Heart left ventricle (tissue), 7 donors: ENCODE measurements around the gene FURIN.

GRCh38 chr15:90425723-90425950 is 37.6 kb downstream of the IQGAP1 start:
- PRO-cap, 6 experiments, result no peak in any of the 6 experiments
- RAMPAGE, long total RNA, 2 experiments, result no peak in any of the 2 experiments
- RRBS, result no CpG with 5 or more reads among the region's 1 CpG

GRCh38 chr15:90484066-90484437 is 45.7 kb upstream of the CRTC3 start:
- PRO-cap, 6 experiments, result no peak in any of the 6 experiments
- RAMPAGE, long total RNA, 2 experiments, result no peak in any of the 2 experiments
- RRBS, result no CpG with 5 or more reads among the region's 1 CpG

- PRO-cap, 6 experiments, result peak in 2 of 6 experiments; most common plus-strand start chr15:90529670 (in 2)
- RAMPAGE, long total RNA, 2 experiments, result no peak in any of the 2 experiments
- RRBS, result 10% methylated on average over 9 of the region's 27 CpGs
These were observed 420 bp upstream of the CRTC3 start for GRCh38 chr15:90529271-90529734.

GRCh38 chr15:90564023-90564700 is 34.4 kb downstream of the CRTC3 start:
- PRO-cap, 6 experiments, result no peak in any of the 6 experiments
- RAMPAGE, long total RNA, 2 experiments, result no peak in any of the 2 experiments
- RRBS, result no CpG with 5 or more reads among the region's 5 CpGs

GRCh38 chr15:90568519-90568904 is 38.8 kb downstream of the CRTC3 start:
- PRO-cap, 6 experiments, result no peak in any of the 6 experiments
- RAMPAGE, long total RNA, 2 experiments, result no peak in any of the 2 experiments
- RRBS, result no CpG with 5 or more reads among the region's 3 CpGs

DNA sequence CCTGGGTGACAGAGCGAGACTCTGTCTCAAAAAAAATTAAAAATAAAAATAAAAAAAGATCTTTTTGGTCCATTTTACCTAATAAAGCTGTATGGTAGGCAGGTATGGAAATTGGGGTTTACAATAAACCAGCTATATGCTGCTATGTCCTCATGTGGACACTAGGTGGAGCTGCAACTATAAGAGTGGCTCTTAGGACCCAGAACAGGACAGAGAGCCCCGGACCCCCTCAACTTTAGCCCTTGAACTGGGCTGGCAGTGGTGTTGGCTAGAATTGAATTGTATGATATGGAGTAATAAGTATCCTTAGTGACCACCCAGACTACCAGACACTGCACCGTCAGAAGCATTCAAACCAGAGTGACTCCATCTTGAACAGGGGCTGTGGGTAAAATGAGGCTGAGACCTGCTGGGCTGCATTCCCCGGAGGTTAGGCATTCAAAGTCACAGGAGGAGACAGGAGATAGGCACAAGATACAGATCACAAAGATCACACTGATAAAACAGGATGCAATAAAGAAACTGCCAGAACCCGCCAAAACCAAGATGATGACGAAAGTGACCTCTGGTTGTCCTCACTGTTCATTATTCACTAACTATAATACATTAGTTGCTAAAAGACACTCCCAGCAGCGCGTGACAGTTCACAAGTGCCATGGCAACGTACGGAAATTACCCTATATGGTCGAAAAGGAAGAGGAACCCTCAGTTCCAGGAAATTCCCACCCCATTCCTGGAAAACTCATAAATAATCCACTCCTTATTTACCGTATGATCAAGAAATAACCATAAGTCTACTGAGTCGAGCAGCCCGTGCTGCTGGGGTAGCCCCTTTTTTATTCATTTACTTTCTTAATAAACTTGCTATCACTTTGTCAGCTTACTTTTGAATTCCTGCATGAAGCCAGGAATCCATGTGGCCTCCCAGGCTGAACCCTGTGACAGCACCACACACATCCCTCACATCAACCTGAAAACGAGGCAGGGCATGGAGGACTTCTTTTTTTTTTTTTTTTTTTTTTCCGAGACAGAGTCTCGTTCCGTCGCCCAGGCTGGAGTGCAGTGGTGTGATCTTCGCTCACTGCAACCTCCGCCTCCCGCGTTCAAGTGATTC is 68.7 kb upstream of the BLM start:
- PRO-cap, 6 experiments, result peak in 6 of 6 experiments; most common plus-strand start position 789 of the sequence (in 5); most common minus-strand start position 446 of the sequence (in 1)
- RAMPAGE, long total RNA, 2 experiments, result no peak in any of the 2 experiments
- RRBS, result no CpG with 5 or more reads among the region's 23 CpGs

GRCh38 chr15:90757391-90757794 is 40.2 kb downstream of the BLM start:
- PRO-cap, 6 experiments, result no peak in any of the 6 experiments
- RAMPAGE, long total RNA, 2 experiments, result no peak in any of the 2 experiments
- RRBS, result no CpG with 5 or more reads among the region's 2 CpGs

DNA sequence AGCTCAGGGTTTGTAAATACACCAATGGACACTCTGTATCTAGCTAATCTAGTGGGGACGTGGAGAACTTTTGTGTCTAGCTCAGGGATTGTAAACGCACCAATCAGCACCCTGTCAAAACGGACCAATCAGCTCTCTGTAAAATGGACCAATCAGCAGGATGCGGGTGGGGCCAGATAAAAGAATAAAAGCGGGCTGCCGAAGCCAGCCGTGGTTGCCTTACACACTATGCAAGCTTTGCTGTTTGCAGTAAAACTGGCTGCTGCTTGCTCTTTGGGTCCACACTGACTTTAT is 42.2 kb upstream of the FURIN start:
- PRO-cap, 6 experiments, result no peak in any of the 6 experiments
- RAMPAGE, long total RNA, 2 experiments, result no peak in any of the 2 experiments
- RRBS, result no CpG with 5 or more reads among the region's 7 CpGs

DNA sequence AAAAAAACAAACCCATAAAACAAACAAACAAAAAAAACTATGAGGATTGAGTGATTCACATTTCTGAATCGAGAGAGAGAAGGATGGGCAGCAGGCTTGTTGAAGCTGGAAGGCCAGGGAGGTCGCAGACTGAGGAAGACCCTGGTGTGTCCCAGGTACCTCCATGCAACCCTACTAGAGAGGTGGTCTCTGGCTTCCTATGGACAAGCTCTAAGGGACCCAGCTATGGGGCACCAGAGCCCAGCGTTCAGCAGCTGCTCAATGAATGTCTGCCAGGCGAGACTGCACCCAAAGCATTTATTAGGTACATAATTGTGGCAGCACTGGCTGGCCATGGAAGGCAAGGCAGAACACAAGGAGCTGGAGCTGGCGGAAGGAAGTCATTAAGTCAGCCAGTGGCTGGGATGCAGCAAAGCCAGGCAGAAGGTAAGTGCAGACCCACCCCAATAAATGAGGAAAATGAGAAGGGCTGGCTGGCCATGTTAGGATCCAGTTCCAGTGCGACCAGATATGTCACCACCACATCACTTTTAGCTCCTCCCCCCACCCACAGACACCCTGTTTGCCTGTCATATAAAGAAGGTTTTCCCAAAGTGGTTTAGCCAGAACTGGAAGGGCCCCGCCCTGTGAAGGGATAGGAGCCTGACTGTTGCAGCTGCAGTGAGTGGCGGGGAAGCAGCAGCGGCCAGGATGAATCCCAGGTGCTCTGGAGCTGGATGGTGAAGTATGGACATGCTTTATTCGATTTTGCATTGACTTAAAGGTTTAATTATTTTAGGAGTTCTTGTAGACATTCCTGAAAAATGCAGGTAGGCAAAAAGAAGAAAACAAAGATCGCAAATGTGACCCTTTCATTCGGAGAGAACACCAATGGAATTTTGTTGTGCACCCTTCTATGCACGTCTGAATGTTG is at the start of gene FURIN:
Gene FURIN (plus strand): TSS at position 601 of the 913 bp plus-strand sequence.
- PRO-cap, 6 experiments, result peak in 6 of 6 experiments; most common plus-strand start position 601 of the sequence (in 4); most common minus-strand start position 451 of the sequence (in 1)
- RAMPAGE, long total RNA, 2 experiments, result no peak in any of the 2 experiments
- RRBS, result no CpG with 5 or more reads among the region's 13 CpGs

DNA sequence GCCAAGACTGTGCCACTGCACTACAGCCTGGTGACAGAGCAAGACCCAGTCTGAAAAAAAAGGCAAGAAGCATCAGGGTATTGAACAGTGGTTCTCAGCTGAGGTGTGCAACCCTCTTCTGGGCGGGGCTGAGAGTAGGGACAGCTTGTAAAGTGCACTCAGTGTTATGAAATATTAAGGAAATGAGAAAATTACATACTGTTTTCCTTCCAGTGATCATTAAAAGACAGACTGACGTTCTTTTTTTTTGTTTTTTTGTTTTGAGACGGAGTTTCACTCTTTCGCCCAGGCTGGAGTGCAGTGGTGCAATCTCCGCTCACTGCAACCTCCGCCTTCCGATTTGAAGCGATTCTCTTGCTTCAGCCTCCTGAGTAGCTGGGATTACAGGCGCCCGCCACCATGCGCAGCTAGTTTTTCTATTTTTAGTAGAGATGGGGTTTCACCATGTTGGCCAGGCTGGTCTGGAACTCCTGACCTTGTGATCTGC is 11.2 kb downstream of the MAN2A2 start:
- PRO-cap, 6 experiments, result no peak in any of the 6 experiments
- RAMPAGE, long total RNA, 2 experiments, result no peak in any of the 2 experiments
- RRBS, result no CpG with 5 or more reads among the region's 11 CpGs

DNA sequence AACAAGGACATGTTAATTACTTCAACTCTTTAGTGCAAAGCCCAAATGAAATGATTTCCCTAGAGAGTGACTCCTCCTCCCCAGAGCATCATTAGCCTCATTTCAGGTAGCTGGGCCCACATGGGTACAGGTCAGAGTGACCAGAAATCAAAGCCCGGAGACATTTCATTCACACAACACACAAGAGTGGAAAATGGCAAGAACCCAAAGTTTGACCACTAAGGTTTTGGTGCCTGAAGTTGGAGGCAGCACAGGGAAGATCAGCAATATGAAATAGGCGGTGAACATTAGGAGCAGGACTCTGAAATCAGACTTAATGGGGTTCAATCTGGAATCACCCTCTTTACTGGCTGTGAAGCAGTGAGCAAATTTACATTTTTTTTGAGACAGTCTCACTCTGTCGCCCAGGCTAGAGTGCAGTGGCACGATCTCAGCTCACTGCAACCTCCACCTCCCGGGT is 19.6 kb downstream of the PRC1 start:
- PRO-cap, 6 experiments, result no peak in any of the 6 experiments
- RAMPAGE, long total RNA, 2 experiments, result no peak in any of the 2 experiments
- RRBS, result no CpG with 5 or more reads among the region's 5 CpGs

DNA sequence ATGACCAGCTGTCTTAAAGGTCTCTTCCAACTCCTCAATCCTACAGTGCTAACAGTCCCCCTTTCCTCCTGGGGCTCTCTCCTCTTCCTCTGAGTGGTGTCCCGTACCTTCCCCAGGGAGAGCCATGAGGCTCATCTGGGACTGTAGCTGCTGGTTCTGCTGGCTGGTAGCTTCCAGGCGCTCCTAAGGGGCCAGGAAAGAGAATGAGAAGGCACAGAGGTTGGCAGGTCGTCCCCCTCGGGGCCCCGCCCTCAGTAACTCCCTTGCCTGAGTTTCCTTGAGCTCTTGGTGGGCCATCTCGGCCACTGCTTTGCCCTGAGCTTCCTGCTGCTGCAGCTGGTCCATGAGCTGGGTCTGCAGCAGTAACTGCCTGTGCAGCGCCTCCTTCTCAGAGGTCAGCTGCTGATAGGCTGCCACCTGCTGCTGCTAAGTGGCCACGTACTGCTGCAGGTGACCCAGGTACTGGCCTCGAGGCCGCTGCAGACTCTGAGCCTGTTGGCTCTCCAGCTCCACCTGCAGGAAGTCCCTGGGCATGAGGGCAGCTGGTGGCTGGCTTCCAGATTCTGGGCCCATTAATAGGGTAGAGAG is 10.5 kb upstream of the VPS33B start:
- PRO-cap, 6 experiments, result no peak in any of the 6 experiments
- RAMPAGE, long total RNA, 2 experiments, result no peak in any of the 2 experiments
- RRBS, result no CpG with 5 or more reads among the region's 10 CpGs

GRCh38 chr15:91116113-91116831 is 16.2 kb downstream of the SV2B start:
- PRO-cap, 6 experiments, result no peak in any of the 6 experiments
- RAMPAGE, long total RNA, 2 experiments, result no peak in any of the 2 experiments
- RRBS, result no CpG with 5 or more reads among the region's 7 CpGs

DNA sequence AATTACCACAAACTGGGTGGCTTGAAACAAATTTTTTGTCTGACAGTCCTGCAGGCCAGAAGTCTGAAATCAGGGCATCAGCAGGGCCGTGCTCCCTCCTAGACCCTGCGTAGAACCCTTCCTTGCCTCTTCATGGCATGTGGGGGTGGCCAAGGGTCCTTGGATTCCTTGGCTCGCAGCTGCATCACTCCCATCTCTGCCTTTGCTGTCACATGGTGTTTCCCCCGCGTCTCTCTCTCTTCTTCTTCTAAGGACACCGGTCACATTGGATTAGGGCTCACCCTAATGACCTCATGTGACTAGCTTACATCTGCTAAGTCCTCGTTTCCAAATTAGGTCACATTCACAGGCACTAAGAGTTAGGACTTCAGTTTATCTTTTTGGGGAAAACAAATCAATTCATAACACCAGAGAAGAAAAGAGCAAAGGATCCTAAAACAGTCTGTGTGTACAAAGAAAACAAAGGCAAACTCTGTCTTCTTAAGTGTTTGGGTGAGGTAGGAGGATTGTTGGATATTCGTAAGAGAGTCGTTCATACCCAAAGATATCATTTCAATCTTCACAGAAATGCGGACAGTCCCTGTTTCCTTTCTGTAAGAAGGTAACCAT is 12.1 kb downstream of the SLCO3A1 start:
- PRO-cap, 6 experiments, result no peak in any of the 6 experiments
- RAMPAGE, long total RNA, 2 experiments, result no peak in any of the 2 experiments
- RRBS, result no CpG with 5 or more reads among the region's 10 CpGs

- PRO-cap, 6 experiments, result peak in 2 of 6 experiments; most common plus-strand start chr15:91867117 (in 2); most common minus-strand start chr15:91866977 (in 1)
- RAMPAGE, long total RNA, 2 experiments, result no peak in any of the 2 experiments
- RRBS, result no CpG with 5 or more reads among the region's 14 CpGs
These were observed 13.2 kb downstream of the SLCO3A1 start for GRCh38 chr15:91866469-91867427.

DNA sequence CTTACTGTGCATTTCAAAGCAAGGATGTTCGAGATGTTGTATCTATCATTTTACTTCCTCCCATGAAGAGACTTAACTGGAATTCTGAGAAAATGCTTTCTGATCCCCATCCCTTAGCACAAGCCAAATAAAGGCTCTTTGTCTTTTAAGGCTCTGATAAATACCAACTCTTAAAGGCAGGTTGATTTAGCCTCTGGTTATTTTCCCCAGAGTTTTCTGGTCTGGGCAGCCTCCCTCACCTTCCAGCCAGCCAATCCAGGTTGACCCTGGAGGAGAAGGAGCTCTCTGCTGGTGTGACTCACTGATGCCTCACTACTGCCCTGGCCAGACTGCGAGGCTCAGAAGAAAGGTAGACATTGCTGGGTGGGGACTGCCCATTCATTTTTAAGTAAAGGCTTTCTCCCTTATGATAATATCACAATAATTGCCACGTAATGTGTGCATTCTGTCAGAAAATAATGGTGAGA is 37.1 kb downstream of the SLCO3A1 start:
- PRO-cap, 6 experiments, result no peak in any of the 6 experiments
- RAMPAGE, long total RNA, 2 experiments, result no peak in any of the 2 experiments
- RRBS, result no CpG with 5 or more reads among the region's 3 CpGs

DNA sequence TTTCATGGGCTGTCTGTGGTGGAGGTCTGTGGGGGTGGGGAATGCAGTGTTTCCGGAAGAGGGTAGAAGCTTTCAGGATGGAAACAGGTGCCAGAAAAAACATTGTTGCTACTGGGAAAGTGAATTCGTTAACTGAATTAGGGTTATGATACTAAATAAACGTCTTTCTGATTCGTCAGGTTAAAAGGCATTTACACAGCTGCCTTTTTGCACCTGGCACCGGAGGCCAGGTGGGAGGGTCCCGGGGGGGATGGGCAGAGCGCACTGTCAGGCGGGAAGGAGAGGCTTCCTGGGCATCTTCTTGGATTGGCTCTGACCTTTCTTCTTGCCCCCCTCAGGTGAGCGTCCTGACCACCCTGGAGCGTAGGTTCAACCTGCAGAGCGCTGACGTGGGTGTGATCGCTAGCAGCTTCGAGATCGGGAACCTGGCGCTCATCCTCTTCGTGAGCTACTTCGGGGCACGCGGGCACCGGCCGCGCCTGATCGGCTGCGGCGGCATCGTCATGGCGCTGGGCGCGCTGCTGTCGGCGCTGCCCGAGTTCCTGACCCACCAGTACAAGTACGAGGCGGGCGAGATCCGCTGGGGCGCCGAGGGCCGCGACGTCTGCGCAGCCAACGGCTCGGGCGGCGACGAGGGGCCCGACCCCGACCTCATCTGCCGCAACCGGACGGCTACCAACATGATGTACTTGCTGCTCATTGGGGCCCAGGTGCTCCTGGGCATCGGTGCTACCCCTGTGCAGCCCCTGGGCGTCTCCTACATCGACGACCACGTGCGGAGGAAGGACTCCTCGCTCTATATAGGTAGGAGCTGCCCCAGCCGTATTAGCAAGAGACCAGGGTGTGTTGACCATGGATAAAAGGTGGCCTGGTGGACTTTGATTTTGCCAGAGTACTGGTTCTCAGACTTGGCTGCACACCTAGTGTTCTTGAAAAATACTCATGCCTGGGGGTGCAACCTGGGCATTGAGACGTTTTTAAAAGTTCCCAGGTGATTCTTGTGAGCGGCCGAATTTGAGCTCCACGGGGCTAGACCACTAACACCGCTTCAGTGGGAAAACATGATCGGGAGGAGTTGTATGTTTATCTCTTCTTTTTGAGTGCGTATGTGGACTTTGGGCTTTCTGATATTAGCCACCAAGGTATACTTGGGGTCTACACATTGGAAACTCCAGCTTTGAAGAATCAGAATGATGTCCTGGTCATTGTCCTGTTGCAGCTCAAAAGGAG is 62.6 kb downstream of the SLCO3A1 start:
- PRO-cap, 6 experiments, result no peak in any of the 6 experiments
- RAMPAGE, long total RNA, 2 experiments, result no peak in any of the 2 experiments
- RRBS, result 0% methylated on average over 1 of the region's 68 CpGs

- PRO-cap, 6 experiments, result no peak in any of the 6 experiments
- RAMPAGE, long total RNA, 2 experiments, result no peak in any of the 2 experiments
- RRBS, result no CpG with 5 or more reads among the region's 5 CpGs
These were observed 93.9 kb downstream of the SLCO3A1 start for GRCh38 chr15:91947436-91947739.

- PRO-cap, 6 experiments, result peak in 2 of 6 experiments; most common plus-strand start chr15:92074971 (in 2); most common minus-strand start chr15:92074724 (in 1)
- RAMPAGE, long total RNA, 2 experiments, result no peak in any of the 2 experiments
- RRBS, result no CpG with 5 or more reads among the region's 6 CpGs
These were observed 221.2 kb downstream of the SLCO3A1 start for GRCh38 chr15:92074624-92075118.

- PRO-cap, 6 experiments, result no peak in any of the 6 experiments
- RAMPAGE, long total RNA, 2 experiments, result no peak in any of the 2 experiments
- RRBS, result no CpG with 5 or more reads among the region's 6 CpGs
These were observed 266.7 kb downstream of the SLCO3A1 start for GRCh38 chr15:92120205-92120663.